ENCODE data around the genes TBR1, SCN9A and SCN7A.

- RRBS, result 7% methylated on average over 14 of the region's 39 CpGs
CAGE:
- cytosol, long polyA plus RNA, result no peak
- long polyA plus RNA, result no peak
- nucleus, long polyA plus RNA, result no peak
Measured at GRCh38 chr2:161415882-161417012, at the start of gene TBR1. Gene TBR1 (plus strand): TSS chr2:161416297.

DNA sequence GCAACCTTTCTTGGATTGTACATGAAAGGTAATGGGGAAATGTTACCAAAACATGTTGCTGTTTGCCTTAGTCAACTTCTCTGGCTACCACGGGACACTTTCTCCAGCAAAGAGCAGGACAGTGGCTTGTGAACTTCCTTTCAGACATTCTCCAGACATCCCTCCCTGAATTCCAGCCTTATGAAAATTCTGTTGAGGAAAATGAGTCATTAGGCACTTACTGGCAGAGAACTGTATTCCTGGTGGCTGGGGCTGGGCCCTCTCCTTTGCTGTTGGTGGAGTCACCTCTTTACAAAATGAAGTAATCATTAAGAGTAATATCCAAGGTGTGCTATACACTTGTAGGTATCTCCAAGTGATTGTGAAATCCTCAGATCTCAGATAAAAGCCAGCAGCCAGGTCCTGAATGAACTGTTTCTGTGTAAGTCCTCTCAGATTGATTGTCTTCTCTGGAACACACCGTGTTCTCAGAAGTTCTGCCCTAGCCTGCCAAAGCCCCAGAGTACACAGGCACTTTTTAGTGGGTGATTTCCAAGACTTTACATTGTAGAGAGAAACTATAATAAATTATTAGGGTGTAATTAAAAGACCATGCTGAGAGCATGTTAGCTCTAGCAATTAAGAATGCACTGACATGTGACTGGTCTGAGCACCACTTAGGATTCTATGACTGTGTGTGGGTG lies 1.4 kb upstream of the FAP start:
- RRBS, result no CpG with 5 or more reads among the region's 2 CpGs
CAGE:
- cytosol, long polyA plus RNA, result no peak
- long polyA plus RNA, result no peak
- nucleus, long polyA plus RNA, result no peak

DNA sequence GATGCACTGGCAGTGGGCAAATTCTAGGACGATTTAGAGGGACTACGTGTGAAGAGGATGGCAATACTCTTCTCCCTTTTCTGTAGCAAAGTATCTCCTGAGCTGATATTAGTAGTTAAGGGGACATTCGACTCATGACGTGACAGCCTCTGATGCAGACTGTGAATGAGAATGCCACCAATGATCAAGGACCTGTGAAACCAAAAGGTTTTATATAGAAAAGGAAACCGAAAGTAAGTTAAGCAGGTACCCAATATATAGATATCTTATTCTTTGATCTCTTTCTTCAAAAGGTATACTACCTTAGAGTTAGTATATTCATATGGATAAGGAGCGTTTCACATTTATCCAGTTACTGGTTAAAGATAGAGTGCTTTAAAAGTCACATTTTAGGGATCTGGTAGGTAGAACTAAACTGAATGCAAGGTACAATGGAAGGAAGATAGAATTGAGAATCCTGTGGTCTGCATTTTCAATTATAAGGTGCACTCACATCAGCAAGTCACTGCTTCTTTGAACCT lies 106.4 kb downstream of the KCNH7 start:
- RRBS, result no CpG with 5 or more reads among the region's 6 CpGs
CAGE:
- cytosol, long polyA plus RNA, result no peak
- long polyA plus RNA, result no peak
- nucleus, long polyA plus RNA, result no peak

DNA sequence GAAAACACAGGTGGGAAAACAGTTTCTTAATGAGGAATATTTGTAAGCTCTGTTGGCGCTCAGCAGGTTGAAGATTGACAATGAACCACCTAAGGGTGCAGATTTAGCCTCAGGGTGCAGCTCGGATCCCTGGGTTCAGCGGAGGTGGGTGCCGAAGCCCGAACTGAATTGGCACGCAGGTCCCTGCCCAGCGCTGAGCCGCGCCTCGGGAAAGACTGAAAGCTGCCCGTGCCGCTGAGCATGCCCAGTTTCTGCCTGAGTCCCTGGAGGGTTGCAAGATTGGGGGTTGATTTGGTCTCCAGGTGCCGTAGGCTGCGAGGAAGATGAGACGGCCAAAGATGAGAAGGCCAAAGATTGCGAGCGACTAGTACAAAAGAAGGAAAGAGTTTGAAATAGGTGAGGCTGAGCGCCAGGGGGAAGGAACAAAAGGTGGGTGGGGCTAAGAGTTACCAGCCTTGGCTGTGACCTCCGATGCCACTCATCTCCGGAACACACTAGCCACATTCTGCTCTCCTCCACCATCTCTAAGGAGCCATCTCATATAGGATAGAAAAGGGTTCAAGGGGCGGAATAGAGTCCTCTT lies 840 bp upstream of the KCNH7 start:
- RRBS, result no CpG with 5 or more reads among the region's 21 CpGs
CAGE:
- cytosol, long polyA plus RNA, result no peak
- long polyA plus RNA, result no peak
- nucleus, long polyA plus RNA, result no peak

DNA sequence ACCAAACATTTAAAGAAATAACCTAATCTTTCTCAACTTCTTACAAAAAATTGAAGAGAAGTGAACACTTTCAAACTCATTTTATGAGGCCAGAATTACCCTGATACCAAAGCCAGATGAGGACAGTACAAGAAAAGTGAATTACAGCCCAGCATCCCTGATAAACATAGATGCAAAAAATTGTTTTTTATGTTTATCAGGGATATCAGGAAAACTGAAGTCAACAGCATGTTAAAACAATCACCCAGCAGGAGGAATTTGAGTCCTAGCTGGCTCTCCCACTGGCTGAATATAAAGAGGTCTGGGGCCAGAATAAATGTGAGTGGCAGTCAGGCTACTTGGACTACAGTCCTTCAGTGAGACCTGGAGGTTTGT lies 105.4 kb upstream of the KCNH7 start:
CAGE:
- cytosol, long polyA plus RNA, result no peak
- long polyA plus RNA, result no peak
- nucleus, long polyA plus RNA, result no peak

GRCh38 chr2:163732515-163733128 lies 3.2 kb downstream of the FIGN start:
- RRBS, result no CpG with 5 or more reads among the region's 6 CpGs
CAGE:
- cytosol, long polyA plus RNA, result no peak
- long polyA plus RNA, result no peak
- nucleus, long polyA plus RNA, result no peak

DNA sequence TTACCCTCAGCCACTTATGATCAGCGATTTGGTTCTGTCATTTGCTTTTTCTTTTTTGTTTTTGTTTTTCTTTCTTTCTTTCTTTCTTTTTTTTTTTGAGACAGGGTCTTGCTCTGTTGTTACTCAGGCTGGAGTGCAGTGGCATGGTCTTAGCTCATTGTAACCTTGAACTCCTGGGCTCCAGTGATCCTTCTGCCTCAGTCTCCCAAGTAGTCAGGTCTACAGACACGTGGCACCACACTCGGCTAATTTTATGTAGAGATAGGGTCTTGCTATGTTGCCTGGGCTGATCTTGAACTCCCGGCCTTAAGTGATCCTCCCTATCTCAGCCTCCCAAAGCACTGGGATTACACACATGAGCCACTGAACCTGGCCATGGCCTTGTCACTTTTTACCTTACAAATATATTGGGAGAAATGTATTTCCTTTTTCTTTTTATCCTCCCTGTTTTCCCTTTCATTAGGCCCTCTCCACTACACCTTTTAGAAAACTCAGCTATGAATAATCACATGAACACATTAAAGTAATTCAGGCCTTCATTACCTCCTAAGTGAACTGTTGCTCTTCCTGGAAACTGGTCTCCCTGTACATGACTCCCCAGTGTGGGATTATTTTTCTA lies 31.2 kb upstream of the GRB14 start:
- RRBS, result no CpG with 5 or more reads among the region's 4 CpGs
CAGE:
- cytosol, long polyA plus RNA, result no peak
- long polyA plus RNA, result no peak
- nucleus, long polyA plus RNA, result no peak

DNA sequence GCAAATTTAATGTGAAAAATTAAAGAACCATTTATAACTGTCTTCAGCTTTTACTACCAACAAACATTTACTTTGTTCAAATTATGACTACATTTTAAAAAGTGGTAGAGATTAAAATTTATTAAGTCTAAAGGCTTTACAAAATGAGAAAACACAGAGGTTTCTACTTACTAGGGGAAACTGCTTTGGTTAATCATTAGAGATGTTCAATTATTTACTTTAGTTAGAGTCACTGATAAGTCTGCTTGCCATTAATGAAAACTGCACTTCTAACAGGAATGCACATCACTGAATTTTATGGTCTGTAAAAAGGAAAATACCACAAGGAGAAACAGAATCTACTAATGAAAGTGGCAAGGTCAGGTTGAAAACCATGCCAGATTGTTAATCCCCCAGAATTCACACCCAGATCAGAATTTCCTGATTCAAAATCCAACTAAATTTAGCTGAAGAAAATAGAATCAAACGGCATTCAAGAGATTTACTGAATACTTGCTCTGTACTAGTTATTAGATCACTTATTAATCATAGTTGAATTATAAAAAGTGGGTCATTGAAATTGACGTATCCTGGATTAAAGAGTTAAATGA lies 90.5 kb upstream of the GRB14 start:
- RRBS, result no CpG with 5 or more reads among the region's 2 CpGs
CAGE:
- cytosol, long polyA plus RNA, result no peak
- long polyA plus RNA, result no peak
- nucleus, long polyA plus RNA, result no peak

DNA sequence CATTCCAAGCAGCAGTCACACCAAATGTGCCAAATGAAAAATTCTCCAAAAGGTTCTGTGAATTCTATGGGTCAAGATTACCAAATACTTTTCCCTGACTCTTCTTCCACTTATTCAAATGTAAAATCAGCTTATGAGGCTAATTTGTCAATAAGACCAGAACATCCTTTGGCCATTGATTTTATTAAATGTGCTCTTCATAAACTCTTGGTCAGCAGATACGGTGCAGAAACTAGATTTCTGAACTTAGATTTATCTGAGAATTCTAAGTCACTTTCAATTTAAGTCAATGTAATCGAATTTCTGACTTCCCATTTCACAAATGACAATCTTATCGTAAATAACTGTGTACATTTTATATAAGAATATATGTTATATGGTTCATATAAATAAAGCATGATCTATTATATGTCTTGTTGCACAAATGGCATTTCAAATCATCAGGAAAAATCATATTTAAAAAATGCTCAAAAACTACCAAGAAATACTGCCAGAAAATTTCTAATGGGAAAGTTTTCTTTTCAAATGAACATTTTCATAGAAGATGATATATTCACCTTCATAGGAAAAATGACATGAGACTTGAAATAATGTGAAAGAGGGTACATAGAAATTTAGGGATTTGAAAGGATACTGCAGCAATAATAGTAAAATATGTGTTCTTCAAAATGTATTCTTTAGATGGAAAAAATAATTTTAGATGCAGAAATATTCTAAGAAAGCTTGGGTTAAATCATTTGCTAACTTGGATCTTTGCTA lies 94.8 kb upstream of the GRB14 start:
- RRBS, result no CpG with 5 or more reads among the region's 3 CpGs
CAGE:
- cytosol, long polyA plus RNA, result no peak
- long polyA plus RNA, result no peak
- nucleus, long polyA plus RNA, result no peak

DNA sequence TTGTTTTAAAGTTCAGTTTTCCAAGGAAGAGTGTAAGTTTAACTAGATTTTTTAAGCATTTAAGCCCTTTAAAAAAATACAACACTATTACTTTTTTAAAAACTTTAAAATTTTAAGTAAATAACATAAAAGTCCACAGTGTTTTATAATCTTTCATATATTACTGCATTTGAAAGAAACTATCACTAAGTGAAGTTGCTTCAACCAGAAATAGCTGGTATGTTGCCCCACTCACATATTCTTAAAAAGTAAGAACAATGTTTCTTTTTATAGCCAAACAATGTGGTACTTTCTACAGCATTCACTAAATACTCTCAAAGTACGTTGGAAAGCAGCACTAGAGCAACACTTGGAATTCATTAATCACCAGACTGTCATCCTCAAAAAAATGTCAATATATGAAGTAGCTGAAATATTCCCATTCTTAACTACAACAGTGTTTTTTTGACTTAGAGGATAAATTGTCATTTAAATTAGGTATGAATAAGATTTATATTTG lies 32.9 kb downstream of the COBLL1 start:
- RRBS, result no CpG with 5 or more reads among the region's 1 CpG
CAGE:
- cytosol, long polyA plus RNA, result no peak
- long polyA plus RNA, result no peak
- nucleus, long polyA plus RNA, result no peak

DNA sequence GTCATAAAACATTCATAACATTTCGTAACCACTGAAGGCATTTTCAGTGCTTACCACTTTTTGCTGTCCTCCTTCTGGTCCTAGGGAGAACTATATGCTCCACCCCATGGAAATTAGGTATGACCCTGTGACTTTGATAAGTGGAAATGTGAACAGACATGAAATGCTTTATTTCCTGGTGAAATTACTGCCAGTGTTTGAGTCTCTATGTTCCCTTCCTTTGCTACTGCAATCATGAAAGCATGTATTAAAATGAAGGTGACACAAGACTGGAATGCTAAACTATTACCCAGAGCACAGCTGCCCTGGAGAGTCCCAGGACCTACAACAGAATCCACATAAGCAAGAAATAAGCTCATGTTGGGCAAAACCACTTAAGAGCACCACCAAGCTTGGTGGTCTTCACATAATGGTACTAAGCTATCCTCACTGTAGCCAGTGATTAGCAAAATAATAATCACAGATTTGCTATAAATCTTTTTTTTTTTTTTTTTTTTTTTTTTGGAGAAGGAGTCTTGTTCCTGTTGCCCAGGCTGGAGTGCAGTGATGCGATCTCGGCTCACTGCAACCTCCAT lies 2.1 kb upstream of the COBLL1 start:
- RRBS, result no CpG with 5 or more reads among the region's 3 CpGs
CAGE:
- cytosol, long polyA plus RNA, result no peak
- long polyA plus RNA, result no peak
- nucleus, long polyA plus RNA, result no peak

GRCh38 chr2:166375633-166376880 lies at the start of gene SCN9A:
Gene SCN9A (minus strand): TSS chr2:166375944.
- RRBS, result no CpG with 5 or more reads among the region's 63 CpGs
CAGE:
- cytosol, long polyA plus RNA, result no peak
- long polyA plus RNA, result start-site peak on the minus strand at chr2:166375943-166376014, 111 and 60 reads in 2 replicates
- nucleus, long polyA plus RNA, result start-site peak on the minus strand at chr2:166375943-166375995, 152 and 286 reads in 2 replicates

DNA sequence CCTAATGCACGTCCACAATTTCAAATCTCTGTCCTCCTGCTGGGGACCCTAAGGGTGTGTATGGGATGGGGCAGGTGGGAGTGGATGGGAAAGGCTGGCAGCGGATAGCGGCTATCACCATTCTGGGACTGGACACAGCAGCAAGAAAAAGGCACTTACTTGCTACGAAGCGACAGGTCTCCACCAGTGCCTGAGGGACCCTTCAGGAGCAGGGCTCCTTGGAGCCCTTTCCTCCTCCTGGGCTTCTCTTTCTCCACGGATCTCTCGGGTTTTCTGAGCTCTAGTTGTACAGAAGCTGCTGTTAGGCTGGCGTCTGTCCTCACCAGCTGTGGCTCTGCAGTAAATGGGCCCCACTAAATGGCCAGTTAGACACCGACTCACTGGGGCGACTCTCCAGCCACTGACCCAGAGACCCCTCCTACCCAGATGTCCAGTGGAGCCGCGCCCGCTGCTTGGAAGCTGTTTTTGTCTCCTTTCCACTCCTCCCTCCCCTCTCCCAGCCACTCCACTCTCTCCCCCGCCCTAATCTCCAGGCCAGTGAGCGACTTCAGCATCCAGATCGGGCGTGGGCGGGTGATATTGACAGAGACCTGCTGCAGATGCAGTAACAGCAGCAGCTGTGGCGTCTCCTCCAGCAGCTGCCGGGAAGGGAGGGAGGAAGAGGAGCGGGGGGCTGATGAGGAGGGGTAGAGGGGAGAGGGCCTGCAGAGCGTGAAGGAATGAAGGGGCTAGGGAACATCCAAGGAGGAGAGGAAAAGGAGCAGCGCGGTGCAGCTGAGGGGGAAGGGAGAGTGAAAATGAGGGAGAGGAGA lies at the start of gene SCN7A:
SCN7A (minus strand) TSS at position 441 of the 812 bp plus-strand sequence.
- RRBS, result no CpG with 5 or more reads among the region's 24 CpGs
CAGE:
- cytosol, long polyA plus RNA, result no peak
- long polyA plus RNA, result no peak
- nucleus, long polyA plus RNA, result start-site peak on the minus strand centred at position 389 of the sequence, 110 bp wide, 27 and 52 reads in 2 replicates

DNA sequence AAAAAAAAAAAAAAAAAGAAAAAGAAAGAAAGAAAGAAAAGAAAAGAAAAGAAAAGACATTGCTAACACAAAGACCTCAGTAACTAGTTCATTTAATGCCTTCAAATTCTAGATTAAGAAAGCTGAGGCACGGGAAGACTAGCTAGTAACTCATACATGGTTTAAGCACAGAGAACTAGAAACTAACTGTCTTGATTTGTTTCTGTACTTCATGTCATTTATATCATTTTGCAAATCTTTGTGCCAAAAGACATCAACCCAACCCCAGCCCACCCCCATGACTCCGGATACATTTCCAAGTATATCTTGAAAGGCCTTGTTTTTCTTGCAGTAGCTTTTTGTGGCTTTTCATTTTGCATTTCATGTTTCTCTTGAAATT lies 101.6 kb upstream of the B3GALT1 start:
- RRBS, result no CpG with 5 or more reads among the region's 2 CpGs
CAGE:
- cytosol, long polyA plus RNA, result no peak
- long polyA plus RNA, result no peak
- nucleus, long polyA plus RNA, result no peak

DNA sequence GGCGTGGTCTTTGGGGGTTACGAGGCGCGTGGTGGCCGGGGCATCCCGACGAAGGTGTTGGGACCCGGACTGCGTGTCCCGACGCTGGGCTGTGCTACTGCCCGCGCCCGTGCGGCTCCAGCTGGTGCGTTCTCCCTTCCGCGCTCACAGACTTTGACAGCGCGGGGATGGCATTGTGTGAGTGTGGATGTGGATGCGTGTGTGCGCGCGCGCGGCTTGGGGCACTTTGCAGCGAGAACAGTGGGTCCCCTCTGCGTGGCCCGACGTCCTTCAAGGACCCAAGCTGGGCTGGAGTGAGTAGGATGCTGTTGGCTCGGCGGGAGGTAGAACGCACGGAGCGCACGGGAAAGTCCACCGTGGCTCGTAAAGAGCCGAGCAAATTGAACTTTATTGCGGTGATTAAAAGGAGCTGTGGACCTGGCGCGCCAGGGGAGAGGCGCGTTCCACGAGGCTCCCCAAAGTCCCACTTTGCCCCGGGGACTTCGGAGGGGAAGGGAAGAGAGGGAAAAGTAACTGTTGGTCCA lies 640 bp downstream of the B3GALT1 start:
- RRBS, result 1% methylated on average over 5 of the region's 47 CpGs
CAGE:
- cytosol, long polyA plus RNA, result no peak
- long polyA plus RNA, result no peak
- nucleus, long polyA plus RNA, result no peak

GRCh38 chr2:167375641-167375903 lies 82.8 kb downstream of the B3GALT1 start:
CAGE:
- cytosol, long polyA plus RNA, result no peak
- long polyA plus RNA, result no peak
- nucleus, long polyA plus RNA, result no peak

DNA sequence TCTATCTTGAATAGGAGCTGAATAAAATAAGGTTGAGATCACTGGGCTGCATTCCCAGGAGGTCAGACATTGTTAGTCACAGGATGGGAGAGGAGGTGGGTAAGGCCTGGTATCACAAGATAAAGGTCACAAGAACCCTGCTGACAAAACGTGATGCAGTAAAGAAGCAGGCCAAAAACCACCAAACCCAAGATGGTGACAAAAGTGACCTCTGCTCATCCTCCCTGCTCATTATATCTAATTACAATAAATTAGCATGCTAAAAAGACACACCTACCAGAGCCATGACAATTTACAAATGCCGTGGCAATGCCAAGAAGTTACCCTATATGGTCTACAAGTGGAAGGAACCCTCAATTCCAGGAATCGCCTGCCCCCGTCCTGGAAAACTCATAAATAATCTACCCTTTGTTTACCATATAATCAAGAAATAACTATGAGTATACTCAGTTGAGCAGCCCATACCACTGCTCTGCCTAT lies 302.4 kb downstream of the STK39 start:
- RRBS, result no CpG with 5 or more reads among the region's 4 CpGs
CAGE:
- cytosol, long polyA plus RNA, result no peak
- long polyA plus RNA, result no peak
- nucleus, long polyA plus RNA, result no peak

DNA sequence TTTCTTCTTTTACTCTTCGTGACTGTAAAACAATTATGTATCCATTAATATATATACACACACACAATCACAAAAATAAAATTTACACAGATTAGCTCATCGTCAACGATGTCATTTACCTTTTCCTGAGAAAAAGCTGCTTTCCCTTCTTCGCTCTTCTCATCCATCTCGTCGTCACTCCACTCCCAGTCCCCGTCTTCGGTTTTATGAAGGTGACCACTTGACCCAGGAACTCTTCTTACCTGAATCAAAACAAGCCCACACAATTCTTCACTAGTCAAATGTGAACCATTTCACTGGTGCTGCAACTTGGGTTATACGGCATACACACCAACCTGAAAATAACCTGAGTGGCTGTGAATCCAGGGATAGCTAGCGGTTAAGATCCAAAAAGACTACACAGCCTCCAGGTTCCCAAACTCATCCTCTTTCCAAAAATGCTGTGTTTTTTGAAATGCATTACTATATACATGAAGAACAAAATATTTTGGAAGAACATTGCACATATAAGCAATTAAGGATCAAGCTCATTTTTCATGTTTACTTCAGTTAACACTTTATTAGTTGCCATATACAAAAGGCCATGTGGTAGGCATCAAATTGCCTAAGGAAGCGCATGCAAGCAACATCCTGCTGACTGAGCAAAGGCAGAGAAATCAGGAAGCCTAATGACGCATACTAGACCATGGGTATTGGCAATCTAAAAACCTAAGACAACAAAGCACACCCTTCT lies 172.2 kb downstream of the STK39 start:
- RRBS, result no CpG with 5 or more reads among the region's 12 CpGs
CAGE:
- cytosol, long polyA plus RNA, result no peak
- long polyA plus RNA, result no peak
- nucleus, long polyA plus RNA, result no peak

- RRBS, result no CpG with 5 or more reads among the region's 4 CpGs
CAGE:
- cytosol, long polyA plus RNA, result no peak
- long polyA plus RNA, result no peak
- nucleus, long polyA plus RNA, result no peak
Measured at GRCh38 chr2:168181906-168182312, 65.5 kb downstream of the STK39 start.

DNA sequence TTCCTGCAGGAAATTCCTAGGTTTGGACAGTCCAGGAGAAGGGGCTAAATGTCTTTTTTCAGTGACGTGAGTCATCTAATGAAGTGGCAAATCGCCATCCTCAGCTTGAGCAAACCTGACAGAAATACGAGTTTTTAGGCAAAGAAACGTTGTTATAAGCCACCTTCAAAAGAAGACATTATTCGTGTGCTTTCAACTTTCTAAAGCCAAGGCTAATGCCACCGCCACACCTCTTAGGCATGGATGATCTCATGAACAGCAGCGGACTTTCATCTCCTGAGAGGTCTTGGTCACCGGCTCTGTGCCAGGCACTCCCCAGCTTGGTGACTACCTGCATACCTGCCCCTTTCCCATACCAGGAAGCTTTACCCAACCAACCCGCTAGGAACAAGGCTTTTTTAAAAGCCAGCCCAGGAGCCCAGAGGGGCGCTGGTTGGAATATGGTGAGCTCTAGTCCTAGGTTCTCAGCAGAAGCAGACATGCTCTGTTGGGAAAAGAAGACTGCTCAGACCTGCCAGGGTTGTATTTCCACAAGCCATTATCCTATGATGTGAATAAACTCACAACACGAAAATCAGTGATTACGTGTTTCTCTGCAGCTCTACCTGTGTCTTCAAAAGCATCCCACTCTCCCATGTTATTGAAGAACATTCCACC lies 30.7 kb downstream of the STK39 start:
- RRBS, result no CpG with 5 or more reads among the region's 12 CpGs
CAGE:
- cytosol, long polyA plus RNA, result no peak
- long polyA plus RNA, result no peak
- nucleus, long polyA plus RNA, result no peak